ENCODE measurements around the genes DPP3 and PC.

GRCh38 chr11:66360058-66361100, 11.2 kb downstream of the SLC29A2 start:
- PRO-cap, 4 experiments, result no peak in any of the 4 experiments
- RAMPAGE, long total RNA, 4 experiments, result no peak in any of the 4 experiments

DNA sequence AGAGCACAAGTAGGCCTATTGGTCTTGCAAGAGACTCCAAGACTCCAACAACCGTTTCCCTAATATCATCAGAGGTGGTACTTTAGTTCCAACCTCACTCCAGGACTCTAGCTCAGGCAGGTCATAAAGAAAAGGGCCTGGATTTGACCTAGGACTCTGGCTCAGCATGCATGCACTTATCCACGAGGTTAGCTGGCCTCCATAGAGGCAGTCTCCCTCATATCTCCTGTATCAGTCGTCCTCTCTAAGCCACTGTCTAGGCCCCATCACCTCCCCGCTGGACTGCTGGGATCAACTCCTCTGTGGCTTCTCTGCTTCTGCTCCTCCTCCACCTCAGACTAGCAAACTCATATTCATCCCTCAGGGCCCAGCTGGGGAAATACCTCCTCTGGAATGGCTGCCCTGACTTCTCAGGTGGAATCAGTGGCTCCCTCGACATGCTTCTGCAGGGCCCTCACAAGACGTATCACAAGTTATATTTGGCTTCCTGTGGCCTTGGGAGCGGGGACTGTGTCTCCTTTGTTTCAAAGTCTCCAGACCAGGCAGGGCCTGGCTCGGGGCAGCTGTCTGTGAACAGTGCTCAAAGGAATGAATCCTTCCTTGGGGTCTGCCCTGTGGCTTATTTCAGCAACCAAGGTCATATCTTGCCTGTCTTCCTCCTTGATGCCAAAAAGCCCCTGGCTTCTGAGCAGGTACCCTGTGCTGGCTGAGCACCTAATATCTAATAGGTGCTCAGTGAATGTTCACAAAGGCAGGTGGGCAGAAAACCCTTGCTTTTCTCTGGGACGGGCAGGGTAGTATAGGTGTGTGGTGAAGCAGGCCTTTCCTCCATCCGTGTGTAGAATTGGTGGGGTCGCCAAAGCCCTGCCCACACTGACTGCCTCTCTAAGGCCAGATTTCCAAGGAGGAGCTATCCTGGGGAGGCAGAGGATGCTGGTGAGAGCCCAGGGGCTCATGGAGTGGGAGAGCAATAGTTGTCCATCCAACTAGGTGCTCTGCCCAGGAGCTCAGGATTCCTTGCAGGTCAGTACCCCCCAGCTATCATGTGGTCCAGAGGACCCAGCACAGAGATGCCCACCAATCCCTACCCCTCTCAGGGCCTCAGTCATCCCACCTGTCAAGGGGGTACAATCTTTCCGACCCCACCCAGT, 9.9 kb downstream of the SLC29A2 start:
- PRO-cap, 4 experiments, result no peak in any of the 4 experiments
- RAMPAGE, long total RNA, 4 experiments, result no peak in any of the 4 experiments

DNA sequence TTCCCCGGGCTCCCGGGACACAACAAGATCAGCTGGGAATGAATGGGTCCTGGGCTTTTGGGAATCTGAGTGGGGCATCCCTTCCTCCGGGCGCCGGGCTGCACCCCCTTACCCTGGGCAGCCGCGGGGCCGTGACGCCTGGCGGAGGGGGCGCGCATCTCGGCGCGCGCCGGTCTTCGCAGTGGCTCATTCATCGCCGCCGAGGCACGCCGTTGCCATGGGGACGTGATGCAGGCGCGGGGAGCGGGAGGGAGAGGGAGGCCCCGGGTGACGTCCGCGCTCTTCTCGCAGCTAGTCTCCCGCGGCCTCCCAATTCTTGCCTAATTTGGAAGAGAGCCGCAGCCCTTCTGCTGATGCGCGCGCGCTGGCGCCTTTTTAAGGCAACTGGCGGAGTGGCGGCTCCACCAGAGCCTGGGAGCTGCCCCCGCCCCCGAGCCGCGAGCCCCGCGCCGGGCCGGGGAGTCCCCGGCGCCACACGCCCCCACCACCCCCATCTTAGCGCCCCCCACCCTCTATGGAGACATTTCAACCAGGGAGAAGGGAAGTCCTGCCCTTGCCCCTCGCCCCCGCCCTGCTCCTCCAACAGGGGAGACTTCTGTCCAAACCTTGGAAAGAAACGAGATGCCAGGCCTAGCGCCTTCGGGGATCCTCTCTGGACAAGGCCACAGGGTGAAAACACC, 11.9 kb upstream of the NPAS4 start:
- PRO-cap, 4 experiments, result peak in 2 of 4 experiments; most common plus-strand start position 378 of the sequence (in 1)
- RAMPAGE, long total RNA, 4 experiments, result no peak in any of the 4 experiments

GRCh38 chr11:66480155-66480512, at the start of gene DPP3:
Gene DPP3, plus strand, starts transcription at chr11:66480434.
- PRO-cap, 4 experiments, result peak in 4 of 4 experiments; most common plus-strand start chr11:66480438 (in 4); most common minus-strand start chr11:66480173 (in 2)
- RAMPAGE, long total RNA, 4 experiments, result start-site peak on the plus strand in 3 of 4 experiments, at chr11:66480409-66480450 at its widest, 103 to 147 reads per replicate; start-site peak on the minus strand in 2 of 4 experiments, at chr11:66480222-66480255 at its widest, 22 to 32 reads per replicate

GRCh38 chr11:66480513-66480833, 239 bp downstream of the DPP3 start:
- PRO-cap, 4 experiments, result peak in 1 of 4 experiments; most common plus-strand start chr11:66480714 (in 1)
- RAMPAGE, long total RNA, 4 experiments, result no peak in any of the 4 experiments

- PRO-cap, 4 experiments, result no peak in any of the 4 experiments
- RAMPAGE, long total RNA, 4 experiments, result no peak in any of the 4 experiments
These were observed 11.1 kb downstream of the DPP3 start for GRCh38 chr11:66491220-66491863.

DNA sequence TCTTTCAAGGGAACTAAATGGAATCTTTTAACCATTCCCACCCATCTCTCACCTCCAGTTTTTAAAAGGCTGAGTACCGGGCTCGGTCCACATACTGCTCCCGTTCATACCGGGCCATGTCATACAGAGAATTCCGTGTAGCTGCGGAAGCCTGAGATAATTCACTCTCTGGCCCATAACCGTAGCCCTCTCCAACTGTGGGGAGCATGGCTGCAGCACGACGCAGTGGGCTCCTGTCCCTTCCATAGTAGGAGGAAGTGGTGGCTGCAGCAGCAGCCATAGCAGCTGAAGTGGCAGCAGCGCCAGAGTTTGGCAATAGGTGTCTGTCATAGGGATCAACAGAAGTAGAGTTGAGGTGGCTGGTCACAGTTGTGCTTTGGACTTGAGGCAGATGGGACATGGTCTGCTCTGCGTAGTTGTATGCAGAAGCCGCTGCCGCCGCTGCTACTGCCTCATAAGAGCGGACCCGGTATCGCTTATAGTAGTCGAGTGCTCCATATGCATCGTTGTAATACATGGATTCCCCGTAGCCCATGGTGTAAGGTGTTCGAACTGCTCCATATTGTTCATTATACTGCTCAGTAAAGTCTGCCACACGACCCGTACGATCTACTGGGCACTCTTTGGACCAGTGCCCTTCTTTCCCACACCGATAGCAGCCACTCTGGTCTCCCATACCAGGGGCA, 9.0 kb downstream of the RBM4B start:
- PRO-cap, 4 experiments, result no peak in any of the 4 experiments
- RAMPAGE, long total RNA, 4 experiments, result no peak in any of the 4 experiments

DNA sequence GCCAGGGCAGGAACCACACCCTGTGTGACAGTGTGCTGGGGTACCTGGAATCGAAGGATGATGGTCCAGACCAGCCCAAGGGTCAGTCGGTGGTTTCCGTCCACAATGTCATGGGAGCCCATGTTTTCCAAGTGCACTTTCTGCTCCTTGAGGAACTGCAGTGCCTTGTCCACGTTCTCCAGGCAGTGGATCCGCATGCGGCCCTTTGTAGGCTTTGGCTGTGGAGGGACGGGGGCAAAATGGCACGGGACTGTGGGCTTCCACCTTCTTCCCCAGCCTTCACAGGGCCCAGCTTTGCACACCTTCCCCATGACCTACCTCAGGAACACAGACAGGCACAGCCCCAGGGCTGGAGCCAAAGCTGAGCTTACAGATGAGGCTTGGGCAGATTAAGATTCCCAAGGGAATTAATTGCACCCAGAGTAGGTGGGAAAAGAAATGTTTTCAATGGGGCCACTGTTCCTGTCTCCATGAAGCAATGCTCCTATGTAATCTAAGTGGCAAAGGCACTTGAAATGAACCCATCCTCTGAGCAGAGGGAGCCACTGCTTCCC, 13.8 kb downstream of the SPTBN2 start:
- PRO-cap, 4 experiments, result no peak in any of the 4 experiments
- RAMPAGE, long total RNA, 4 experiments, result no peak in any of the 4 experiments

DNA sequence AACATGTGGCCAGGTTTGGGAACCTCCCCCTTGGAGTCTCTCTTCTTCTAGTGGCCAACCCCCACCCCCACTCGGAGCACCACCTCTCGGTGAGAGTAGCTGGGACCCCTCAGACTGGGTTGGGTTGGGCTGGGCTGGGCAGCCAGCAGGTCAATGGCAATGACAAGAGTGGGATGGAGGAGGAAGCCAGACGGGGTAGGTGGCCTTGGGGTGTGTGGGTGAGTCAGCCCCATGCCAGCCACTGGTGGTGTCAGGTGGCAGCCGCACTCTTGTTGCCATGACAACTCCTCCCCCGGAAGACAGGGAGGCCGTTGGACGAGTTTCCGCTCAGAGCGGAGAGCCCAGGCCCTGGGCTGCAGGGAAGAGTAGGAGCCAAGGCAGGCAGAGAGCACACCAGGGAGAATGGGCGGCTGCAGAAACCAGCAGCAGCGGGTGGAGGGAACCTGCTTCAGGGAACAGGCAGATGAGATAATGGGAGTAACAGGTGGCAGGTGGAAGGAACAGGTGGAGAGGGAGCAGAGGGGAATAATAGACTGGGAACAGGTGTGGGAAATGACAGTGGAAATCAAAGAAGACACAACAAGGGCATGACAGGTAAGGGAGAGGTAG, 8.8 kb downstream of the SPTBN2 start:
- PRO-cap, 4 experiments, result peak in 4 of 4 experiments; most common plus-strand start position 368 of the sequence (in 3); most common minus-strand start position 155 of the sequence (in 2)
- RAMPAGE, long total RNA, 4 experiments, result no peak in any of the 4 experiments

DNA sequence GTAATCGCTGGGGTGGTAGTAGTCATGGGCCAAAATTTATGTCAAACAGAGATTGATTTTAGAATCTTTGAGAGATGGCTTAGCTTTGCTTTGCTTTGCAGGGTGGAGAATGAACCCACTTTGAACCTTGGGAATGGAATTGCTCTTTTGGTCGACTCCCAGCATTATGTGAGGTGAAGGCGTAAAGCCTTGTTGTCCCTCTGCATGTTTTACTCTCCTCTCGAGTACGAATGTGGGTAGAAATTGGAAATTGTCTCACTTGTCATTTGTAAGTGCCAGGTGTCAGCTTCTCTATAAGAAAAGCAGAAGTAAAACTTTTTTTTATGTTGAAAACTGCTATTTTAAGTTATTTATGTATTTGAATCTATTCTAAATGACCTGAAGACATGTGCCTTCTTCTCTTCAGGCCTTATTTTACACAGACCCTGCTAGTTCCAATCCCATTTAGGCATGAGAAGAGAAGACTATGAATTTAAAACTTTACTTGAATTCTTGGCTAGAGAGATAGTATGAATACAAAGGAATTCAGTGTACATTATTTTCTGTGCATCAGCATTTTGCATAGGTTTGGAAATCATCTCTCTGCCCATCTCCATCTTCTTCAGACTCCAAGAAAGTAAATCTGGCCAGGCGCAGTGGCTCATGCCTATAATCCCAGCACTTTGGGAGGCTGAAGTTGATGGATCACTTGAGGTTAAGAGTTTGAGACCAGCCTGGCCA, 42.2 kb upstream of the RCE1 start:
- PRO-cap, 4 experiments, result no peak in any of the 4 experiments
- RAMPAGE, long total RNA, 4 experiments, result no peak in any of the 4 experiments

GRCh38 chr11:66903986-66904514, 47.2 kb downstream of the LRFN4 start:
- PRO-cap, 4 experiments, result no peak in any of the 4 experiments
- RAMPAGE, long total RNA, 4 experiments, result no peak in any of the 4 experiments

GRCh38 chr11:66957956-66959031, at the start of gene PC:
Gene PC, minus strand, starts transcription at chr11:66958383.
- PRO-cap, 4 experiments, result peak in 4 of 4 experiments; most common plus-strand start chr11:66958191 (in 1); most common minus-strand start chr11:66958383 (in 4)
- RAMPAGE, long total RNA, 4 experiments, result start-site peak on the minus strand in 4 of 4 experiments, at chr11:66958355-66958404 at its widest, 22 to 31 reads per replicate

GRCh38 chr11:66989347-66989932, 14.3 kb downstream of the C11orf86 start:
- PRO-cap, 4 experiments, result no peak in any of the 4 experiments
- RAMPAGE, long total RNA, 4 experiments, result no peak in any of the 4 experiments

GRCh38 chr11:67032825-67033365, 10.0 kb downstream of the SYT12 start:
- PRO-cap, 4 experiments, result no peak in any of the 4 experiments
- RAMPAGE, long total RNA, 4 experiments, result no peak in any of the 4 experiments

DNA sequence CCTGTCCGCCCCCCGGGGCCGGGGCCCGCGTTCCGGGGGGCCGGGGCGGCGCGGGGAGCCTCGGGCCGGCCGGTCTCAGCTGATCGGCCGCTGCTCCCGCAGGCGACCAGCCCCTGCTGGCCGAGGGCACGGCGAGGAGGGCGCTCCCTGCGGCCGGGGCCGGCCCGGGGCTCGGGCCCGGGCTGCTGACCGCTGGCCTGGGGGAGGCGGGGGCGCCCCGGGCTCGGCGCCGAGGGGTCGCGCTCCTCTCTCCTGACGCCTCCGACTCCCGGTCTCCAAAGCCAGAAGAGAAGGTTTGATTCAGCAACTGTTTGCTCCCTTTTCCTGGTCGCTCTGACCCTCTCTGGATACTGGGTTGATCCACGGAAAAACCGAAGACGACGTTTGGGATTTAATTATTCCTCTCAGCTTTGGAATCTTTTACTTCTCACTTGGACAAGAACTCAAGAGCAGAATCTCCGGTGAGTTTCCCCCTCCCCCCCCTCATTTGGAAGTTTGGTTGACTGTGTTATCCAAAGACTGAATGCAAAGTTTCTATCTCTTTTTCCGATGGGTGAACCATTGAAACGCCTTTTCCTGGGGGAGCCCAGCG, 622 bp downstream of the KDM2A start:
- PRO-cap, 4 experiments, result peak in 1 of 4 experiments; most common plus-strand start position 237 of the sequence (in 1); most common minus-strand start position 109 of the sequence (in 1)
- RAMPAGE, long total RNA, 4 experiments, result no peak in any of the 4 experiments

GRCh38 chr11:67128405-67129255, 9.6 kb downstream of the KDM2A start:
- PRO-cap, 4 experiments, result no peak in any of the 4 experiments
- RAMPAGE, long total RNA, 4 experiments, result no peak in any of the 4 experiments

GRCh38 chr11:67248156-67248508, 18.1 kb upstream of the GRK2 start:
- PRO-cap, 4 experiments, result no peak in any of the 4 experiments
- RAMPAGE, long total RNA, 4 experiments, result no peak in any of the 4 experiments

DNA sequence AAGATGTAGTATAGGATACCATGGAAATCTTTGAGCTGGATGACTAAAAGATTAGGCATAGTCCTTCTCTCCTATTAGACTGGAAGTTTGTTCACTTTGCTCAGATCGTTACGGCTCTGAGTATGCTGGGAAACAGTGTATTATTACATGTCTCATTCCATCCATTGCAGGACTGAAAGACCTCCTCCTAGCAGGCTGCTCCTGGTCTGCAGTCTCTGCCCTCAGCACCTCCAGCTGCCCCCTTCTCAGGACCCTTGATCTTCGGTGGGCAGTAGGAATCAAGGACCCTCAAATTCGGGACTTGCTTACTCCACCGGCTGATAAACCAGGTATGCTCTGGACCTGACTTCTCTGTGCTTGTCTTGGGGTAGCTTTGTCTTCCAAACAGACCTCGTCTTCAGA, 13.0 kb upstream of the GRK2 start:
- PRO-cap, 4 experiments, result no peak in any of the 4 experiments
- RAMPAGE, long total RNA, 4 experiments, result no peak in any of the 4 experiments

DNA sequence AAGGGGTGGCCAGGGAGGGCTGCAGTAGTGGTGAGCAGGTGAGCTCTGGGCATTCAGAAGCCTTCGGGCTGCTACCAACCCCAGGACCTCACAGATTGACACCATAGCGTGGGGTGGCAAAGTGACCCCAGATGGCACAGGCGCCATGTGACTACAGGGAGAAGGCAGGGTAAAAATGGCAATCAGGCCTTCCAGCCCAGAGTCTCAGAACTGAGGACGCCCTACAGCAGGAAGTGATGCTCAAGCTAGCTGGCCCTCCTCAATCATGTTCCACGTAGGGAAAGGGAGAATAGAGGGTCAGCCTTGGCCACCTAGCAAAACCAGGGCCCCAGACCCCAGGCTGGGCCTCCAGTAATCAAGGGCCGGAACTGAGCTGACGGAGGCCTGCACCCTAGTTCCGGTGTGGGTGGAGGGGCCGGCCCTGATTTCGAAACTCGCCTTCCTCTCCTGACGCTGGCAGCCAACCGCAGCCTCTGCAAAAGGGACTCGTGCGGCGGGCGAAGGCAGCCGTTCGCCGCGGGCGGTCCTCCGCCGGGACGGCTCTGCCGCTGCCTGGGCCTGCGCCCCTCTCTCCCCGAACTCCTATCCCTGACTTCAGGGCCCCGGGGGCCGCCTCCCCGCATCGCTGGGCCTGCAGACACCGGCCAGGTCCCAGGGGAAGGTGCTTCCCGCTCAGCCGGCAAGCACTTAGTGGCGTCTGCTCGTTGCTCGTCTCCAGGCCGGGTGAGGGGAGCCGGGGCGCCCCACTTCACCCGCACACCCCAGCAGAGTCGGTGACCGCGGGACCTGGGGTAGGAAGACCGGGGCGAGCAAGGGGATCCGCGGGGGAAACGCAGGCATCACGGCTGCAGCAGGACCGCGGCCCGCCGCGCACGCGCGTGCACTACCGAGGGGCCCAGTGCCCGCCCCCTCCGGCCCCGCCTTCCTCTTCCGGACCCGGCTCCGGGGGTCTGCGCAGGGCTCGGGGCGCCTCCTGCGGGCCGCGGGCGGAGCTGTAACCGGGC, 703 bp upstream of the ANKRD13D start:
- PRO-cap, 4 experiments, result peak in 4 of 4 experiments; most common plus-strand start position 478 of the sequence (in 4); most common minus-strand start position 370 of the sequence (in 4)
- RAMPAGE, long total RNA, 4 experiments, result start-site peak on the minus strand in 3 of 4 experiments, centred at positions 865 to 876 of the sequence, 11 to 18 reads per replicate

DNA sequence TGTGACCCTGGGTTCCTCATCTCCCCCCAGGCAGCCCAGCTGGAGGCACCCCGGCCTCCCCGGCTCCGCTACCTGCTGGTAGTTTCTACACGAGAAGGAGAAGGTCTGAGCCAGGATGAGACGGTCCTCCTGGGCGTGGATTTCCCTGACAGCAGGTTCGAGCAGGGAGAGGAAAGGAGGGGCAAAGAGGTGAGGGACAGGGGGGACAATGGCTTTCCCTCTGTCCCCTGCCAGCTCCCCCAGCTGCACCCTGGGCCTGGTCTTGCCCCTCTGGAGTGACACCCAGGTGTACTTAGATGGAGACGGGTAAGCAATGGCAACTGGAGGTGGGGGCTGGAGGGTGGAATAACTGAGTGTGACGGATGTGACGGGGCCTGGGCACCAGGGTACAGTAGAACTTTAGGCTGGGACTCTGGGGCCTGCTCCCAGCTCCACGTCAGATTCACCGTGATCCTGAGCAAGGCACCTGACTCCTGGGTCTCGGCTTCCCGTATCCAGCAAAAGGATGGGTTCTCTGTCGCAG, 3.5 kb downstream of the SSH3 start:
- PRO-cap, 4 experiments, result no peak in any of the 4 experiments
- RAMPAGE, long total RNA, 4 experiments, result no peak in any of the 4 experiments